ENCODE results near the genes KCNQ5 and COL12A1.

DNA sequence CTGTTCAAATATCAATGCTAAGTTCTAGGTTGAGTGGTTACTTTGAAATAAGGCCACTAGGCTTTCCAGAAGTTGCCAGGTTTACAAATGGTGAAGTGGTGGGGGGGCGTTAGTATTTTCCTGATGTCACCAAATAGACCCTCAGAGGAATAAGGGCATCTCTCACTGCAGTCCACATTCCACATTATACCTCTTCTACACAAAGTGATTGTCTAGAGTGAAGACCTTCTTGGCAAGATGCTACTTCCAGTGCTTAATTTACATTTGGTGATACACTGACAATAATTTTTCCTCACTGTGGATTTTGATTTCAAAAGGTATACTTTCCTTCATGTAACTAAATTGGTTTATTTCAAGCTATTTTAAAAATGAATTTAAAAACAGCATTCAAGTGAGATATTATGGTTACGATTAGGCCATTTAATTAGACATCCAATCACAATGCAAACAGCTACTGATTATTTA is 129.3 kb downstream of the OGFRL1 start:
- PRO-cap, result no peak

DNA sequence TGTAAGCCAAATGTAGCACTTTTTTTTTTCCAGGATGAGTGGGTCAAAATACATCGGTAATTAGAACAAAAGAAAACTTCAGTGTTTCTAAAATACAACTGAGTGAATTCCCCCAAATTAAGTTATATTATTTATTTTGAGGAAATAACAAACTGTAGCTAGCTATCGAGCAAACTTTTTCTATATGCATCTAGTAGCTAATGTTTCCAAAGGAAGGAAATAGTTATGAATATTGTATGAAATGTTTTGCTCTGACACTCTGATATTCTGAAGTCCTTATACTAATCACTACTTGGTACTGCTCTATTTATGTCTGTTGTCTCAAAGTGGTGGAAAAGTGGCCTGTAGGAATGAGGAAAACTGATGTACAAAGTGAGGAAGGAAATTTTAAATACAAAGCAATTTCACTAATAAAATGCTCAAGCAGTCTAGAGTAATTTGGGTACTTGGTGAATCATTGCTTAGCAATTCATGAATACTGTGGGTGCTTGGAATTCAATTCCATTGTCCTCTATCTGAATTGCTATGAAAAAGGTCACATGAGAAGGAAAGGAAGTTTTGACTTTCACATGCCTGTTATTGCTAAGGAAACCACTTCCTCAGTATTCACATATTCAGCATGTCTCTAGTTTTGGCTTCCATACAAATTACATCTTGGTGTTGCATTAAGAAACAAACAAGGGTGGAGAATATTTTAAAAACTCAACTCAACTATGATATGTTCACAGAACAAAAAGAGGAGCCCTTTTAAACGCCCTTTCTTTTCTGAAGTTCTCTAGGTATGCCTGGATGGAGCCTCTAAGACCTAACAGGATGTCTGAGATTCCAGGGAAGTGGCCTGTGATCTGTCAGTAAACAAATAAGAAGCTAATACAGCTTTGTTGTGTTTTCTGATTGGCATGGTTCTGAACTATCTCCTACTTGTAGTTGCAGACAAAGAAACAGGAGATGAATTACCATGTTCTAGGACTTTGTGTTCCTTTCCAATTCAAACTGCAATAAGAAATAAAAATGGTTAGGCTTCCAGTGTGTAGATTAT is 190.2 kb downstream of the OGFRL1 start:
- PRO-cap, result no peak

GRCh38 chr6:72182117-72183477 is 296.2 kb downstream of the RIMS1 start:
- PRO-cap, result no peak

- PRO-cap, result no peak
Observed at GRCh38 chr6:72620047-72620968, 1.6 kb upstream of the KCNQ5 start.

GRCh38 chr6:72621950-72622722 is at the start of gene KCNQ5:
Gene KCNQ5 (plus strand): TSS chr6:72622064.
- PRO-cap, result no peak

DNA sequence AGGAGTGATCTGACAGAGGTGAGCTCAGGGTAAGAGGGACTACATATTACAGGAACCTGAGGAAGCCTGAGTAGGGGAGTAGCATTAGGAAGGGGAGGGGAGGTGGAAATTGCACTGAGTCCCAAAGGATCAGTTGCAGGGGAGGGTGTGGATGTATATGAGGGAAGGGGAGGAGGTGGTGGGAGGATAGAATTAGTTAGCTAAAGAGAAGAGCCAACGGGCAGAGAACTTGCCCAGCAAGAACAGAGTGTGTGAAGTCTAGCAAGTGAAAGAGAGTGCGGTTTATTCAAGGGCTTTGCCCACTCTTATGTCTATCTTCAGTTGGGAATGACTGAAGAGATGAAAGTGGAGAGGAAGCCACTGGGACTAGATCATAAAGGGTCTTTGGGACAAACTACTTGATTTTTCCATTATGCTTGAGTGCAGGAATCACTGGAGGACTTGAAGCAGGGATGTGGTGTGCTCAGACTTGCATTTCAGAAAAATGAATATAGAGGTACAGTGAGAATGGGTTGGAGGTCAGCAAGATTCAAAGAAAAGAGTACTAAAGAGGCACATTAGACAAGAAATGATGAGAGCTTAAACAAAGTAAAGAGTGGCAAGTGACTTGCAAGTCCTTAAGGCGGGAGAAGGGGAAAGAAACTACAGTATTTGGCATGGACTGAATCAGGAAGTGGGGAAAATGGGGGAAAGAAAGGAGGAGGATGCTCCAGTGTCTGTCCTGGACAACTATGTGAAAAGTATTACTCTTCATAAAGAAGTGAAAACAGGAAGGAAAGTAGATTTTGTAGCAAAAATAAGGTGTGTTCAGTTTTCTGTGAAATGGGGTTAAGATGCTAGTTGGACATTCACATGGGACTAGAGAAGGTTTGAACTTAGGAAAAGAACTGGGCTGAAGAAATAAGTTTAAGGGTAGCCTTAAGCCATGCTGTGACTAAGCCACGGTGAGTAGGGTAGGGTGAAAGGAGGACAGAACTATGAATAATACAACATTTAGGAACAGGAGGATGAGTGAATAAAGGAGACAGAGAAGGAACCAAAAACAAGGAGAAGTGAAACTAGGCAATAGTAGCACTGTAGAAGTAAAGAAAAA is 110.7 kb downstream of the KCNQ5 start:
- PRO-cap, result no peak

GRCh38 chr6:72771082-72771513 is 149.2 kb downstream of the KCNQ5 start:
- PRO-cap, result no peak

- PRO-cap, result no peak
Observed at GRCh38 chr6:73451436-73451783, 687 bp downstream of the CGAS start.

- PRO-cap, result no peak
Observed at GRCh38 chr6:73452545-73452696, 324 bp upstream of the CGAS start.

DNA sequence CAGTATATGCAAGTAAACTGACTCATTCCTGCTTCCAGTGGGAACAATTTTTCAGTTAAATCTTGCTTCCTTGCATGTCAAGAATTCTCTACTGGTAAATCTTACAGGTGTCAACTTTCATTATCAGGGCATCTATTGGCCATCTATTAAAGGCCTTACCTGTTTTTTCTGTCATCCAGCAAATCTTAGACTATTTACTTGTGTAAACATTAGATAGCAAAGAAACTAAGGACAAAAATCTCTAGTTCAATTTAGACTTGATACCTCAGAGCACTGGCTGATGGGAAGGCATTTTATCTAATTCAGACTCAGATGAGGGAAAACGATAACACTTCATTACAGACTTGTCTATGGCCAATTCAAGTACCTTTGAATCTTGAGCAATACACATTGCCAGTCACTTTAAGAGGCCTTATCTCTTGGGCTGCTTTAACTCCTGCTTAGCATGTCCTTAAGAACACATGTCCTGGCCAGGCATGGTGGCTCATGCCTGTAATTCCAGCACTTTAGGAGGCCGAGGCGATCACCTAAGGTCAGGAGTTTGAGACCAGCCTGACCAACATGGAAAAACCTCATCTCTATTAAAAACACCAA is 4.9 kb downstream of the EEF1A1 start:
- PRO-cap, result no peak

GRCh38 chr6:73840626-73841694 is 145.0 kb downstream of the CD109 start:
- PRO-cap, result no peak

DNA sequence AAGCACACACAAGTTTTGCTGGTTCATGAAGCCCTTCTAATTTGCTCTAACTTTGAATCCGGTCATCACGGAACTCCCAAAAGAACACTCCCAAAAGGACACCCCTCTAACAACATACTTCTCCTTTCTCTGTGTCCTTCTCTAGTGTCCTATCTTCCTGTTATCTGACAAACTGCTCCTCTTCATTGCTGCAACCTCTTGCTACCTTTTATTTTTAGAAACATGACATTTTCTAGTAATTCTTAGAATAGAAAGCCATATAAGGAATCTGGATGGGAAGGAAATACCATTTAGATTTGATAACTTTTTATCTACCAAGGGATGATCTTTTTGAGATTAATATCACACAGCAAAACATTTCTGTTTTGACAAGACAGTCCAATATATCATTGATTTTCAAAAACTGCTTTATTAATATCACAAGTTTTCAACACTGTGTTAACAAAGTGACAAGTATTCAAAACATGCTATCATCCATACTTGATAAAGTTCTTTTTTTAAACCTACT is 63.1 kb downstream of the COL12A1 start:
- PRO-cap, result no peak

- PRO-cap, result no peak
Observed at GRCh38 chr6:75180832-75181292, 25.0 kb downstream of the COL12A1 start.

GRCh38 chr6:75204695-75205592 is 909 bp downstream of the COL12A1 start:
- PRO-cap, result no peak

DNA sequence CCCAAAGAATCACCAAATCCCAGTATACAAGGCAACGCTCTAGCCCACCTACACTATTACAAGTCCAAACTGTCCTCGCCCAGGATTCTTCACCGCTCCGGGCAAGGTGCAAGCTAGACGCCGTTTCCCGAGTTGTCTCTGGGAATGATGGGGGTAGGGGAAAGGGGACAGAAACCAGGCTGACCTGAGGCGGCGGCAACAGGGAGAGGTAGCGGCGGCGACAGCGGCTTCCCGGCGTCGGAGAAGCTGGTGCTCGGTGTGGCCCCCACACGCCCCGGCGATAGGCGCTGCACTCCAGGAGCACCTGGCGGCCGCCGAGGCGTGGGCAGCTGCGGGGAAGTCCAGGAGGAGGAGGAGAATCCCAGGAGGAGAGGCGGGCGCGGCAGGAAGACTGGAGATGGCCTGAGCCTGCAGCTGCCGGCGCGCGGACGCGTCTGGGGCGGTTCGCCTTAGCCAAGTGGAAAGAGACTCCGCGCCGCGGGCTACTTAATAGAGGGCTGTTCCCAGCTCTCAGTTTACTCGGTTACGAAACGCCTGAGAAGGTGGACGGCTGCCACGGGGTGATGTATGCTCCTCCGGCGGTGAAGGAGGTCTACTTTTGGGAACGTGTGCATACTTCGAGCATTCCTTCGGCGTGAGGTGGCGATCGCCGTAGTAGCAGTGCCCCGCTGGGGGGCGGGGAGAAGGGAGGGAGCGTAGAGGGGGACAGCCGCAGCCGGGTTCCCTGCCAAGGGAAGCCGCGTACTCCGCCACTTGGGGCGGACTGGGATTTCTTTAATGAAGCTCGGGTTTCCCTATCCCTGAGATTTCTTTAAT is at the start of gene COL12A1:
Gene COL12A1 (minus strand): TSS at position 461 of the 816 bp plus-strand sequence.
- PRO-cap, result bidirectional peak, plus-strand start at position 730 of the sequence, minus-strand start at position 436 of the sequence

DNA sequence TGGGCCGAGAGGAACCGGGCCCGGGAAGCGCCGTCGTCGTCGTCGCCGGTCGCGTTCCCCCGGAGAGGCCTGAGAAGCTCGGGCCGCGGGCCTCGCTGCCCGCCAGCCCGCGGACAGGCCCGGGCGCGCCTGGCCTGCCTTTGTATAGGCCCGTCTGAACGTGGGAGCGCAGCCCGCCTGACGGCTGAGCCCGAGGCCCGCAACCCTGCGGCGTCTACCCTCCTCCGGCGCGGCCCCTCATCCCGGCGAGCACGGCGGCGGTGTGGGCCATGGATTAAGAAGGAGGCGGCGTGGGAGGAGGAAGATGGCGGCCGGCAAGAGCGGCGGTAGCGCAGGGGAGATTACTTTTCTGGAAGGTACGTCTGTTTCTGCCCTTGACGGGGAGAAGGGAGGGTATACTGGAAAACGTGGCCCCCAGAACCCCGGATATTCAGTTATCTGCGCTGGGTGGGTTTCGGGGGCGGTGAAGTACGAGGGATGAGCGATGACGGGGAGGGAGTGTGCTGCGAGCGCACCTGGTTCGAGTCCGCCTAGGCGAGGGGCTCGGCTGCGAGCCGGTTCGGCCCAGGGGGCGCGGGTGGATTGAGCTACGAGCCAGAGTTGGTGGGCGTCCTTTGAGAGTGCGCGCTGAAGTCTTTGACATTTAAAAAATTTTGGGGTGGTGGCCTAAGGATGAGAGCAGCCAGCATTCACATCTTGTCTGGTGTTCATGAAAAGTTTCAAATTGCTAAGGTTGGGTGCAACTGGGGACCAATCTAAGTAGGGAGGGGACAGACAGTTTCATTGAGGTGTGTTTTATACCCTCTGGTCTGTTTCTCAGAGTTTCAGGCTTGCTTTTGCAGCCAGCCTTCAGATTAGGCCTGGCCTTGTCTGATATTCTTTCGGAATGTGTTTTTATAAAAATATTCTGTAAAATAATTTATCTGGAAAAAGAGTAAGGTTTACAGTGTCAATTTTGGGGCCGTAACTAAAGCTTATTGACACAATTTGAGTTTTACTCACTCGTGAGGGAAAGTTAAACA is 852 bp downstream of the SENP6 start:
- PRO-cap, result no peak

DNA sequence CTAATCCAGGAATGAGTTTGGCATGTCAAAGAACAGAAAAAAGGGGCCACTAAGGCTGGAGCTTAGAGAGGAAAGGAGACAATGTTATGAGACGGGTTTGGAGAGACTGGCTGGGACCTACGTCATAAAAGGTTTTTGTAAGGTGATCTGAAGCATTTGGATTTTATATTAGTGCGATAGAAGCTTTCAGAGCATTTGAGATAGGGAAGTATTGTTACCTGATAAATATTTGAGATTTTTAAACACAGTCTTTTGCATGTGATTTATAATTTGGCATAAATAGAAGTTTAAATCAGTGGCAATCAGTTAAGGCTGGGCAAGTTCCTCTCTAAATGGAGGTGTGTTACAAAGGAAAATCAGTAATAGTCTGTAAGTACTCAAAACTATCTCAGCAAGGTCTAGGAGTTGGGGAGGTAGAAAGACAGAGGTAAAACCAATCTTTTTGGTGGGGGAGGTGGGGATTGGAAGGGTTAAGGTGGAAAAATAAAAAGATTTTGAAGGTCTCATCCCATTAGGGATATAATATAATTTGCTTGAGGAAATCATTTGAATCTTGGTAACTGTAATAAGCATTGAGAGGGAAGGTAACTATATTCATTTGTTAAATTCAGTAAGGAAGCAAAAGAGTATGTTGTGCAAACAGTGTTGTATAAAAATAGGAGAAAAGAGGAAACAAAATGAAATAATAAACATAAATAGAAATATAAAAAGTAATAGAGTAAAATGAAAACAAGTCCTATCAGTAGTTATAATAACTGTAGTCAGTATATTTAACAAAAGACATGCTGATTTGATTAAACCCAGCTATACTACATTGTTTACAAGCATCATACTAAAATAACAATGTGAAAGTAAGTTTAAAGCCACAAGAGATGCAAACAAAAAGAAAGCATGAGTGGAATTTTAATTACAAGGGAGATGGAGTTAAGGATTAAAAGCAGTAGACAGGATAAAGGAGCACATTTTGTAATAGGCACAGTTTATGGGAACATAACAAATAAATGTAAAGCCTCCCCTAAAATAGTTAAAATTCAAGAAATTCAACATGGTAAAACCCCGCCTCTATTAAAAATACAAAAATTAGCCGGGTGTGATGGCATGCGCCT is 41.2 kb downstream of the SENP6 start:
- PRO-cap, result no peak

DNA sequence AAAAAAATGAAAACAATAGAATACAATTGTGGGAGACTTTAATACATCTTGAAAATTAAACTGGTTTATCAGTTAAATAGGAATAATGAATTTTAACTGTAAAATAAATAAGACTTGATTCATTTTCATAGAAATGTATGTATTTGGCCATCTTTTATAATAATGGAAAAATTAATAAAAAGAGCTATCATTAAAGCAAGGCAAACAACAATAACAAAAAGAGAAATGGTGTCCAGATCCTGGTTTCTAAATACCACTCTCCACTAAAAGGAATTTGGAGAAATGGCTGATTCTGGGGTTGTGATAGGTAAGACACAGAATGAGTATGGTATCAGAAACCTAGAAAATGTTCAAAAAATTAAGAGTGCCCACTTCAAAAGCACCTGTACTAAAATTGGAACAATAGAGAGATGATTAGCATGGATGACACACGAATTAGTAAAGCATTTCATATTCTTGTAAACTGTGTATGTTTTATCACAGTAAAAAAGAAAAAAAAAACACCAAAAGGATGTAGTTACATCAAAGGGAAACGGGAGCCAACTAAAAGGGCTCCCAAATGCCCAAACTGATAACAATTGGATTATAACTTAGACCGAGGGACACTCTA is 42.1 kb downstream of the SENP6 start:
- PRO-cap, result no peak

DNA sequence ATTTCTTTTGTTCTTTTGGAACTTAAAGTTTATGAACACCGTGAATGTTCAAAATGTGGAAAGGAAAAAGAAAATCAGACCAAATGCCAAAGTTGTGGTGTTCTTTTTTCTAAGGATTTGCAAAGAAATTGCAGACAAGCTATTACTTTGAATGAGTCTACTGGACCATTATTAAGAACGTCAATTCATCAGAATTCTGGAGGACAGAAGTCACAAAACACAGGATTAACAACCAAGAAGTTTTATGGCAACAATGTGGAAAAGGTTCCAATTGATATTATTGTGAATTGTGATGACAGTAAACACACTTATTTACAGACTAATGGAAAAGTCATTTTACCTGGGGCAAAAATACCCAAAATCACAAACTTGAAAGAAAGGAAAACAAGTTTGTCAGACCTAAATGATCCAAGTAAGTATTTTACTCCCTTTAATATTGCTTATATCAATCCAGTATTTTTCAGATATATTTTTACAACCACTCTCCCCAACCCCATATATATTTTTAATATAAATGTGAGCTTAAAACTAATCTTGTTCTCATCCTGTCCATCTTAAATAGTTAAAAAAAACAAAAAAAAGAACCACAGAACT is 61.5 kb downstream of the SENP6 start:
- PRO-cap, result no peak

DNA sequence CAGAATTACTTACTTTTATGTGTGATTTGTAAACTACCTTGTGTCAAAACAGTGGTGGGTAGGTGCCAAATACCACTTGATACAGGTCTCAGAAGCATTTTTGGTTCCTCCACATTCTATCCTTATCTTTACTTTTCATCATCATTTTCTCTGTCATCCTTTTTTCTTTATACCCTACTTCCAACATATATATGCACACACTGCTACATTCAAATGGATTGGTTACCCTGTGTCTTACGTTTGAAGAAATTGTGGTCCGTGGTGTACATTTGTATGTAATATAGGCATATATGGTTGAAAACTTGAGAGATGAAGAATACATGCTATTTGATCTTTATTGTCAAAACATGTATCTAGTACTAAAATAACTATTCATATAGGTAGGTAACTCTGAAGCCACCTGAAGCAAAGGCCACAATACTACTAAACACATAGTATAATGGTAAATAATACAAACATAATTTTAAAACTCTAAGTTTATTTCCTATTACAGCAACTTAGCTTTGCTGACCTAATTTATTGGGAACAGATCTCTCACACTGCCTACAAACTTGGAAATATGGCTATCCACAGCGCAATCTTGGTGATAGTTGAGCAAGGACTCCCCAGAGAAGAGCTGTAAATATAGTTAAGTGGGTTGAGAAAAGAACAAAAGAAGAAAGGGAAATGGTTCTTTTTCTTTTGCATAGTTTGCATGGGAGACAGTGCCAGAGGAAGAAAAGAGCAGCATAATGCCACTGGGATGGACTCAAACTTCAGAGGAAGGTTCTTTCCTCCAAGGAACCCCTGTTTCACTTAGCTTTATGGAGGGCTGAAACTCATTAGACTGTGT is 71.5 kb upstream of the MYO6 start:
- PRO-cap, result no peak